Esophagus muscularis mucosa (tissue), 4 donors: ENCODE results near the genes RNF183 and COL27A1.

DNA sequence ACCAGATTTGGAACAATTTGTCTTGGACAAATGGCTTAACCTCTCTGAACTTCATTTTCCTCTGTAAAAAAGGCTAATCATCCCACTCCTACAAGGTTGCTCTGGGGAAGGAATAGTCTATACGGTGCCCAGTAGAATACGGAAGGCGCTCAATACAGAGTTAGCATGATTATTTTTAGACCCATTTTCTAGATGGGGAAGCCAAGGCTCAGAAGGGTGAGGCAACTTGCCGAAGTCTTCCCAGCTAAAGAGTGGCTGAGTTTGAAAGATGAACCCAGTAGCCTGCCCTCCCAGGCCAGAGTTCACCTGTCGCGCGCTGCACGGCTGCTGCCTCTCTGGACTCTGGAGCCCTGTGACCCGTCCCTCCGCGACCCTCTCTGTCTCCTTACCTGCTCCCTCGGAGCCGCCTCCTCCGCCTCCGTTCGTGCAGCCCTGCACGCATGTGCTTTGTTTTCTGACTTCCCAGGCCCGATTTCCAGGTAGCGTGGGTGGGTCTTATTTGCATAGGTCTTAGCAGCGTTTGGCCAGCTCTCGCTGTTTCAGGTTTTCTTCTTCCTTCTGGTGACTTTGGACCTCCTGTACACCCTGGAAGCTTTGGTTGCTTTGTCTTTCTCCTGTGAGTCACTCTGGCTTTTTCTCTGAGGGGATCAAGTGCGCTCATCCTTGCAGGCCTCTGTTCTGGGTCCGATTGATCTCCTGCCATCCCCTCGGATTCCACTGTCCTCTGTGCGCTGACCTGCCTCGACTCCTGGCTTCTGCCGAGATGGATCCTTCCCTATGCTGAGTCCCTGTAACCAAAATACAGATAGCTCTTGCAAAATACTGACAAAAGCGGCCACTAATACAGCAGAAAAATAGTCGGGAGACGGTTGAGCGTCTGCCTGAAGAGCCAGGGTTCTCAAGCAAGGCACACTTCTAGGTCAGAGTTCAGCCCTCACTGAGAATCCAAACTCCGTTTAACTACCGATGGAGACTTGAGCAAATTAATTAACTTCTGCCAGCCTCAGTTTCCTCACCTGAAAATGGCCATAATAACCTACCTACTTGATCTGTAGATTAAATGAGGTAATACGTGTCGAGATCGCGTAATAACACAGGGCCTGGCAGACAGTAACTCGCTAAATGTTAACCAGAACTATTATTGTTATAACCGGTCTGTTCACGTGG, at the start of gene RNF183:
Gene RNF183, minus strand, starts transcription at position 710 of the 1,167 bp plus-strand sequence.
- PRO-cap, result no peak
- RAMPAGE, long total RNA, 4 experiments, result no peak in any of the 4 experiments

- PRO-cap, result no peak
- RAMPAGE, long total RNA, 4 experiments, result no peak in any of the 4 experiments
Observed at GRCh38 chr9:113350716-113351288, 1.5 kb downstream of the BSPRY start.

DNA sequence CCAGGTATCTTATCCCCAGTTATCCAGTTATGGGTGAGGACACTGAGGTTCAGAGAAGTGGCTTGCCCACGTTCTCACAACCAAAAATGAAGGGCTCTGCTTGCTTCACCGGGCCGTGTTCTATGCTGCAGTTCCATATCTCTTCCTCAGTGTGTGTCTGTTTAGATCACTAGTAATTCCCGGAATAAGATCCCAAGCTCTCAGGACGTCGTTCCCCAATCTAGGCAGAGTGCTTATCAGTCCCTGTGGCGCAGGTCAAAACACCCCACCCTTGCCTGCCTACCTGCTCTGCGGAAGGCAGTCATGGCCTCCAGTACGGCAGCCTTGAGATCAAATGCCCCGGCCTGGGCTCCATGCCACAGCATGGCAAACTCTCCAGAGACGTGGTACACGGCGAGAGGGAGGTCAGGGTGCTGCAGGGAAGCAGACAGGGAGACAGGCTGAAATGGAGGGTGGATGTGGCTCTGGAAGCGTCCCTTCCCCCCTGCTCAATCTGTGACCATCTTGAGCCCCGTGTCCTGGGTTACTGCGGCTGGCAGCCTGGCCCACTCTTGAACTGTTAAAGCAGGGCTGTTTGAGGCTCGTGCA, 12.0 kb upstream of the HDHD3 start:
- PRO-cap, result no peak
- RAMPAGE, long total RNA, 4 experiments, result no peak in any of the 4 experiments

DNA sequence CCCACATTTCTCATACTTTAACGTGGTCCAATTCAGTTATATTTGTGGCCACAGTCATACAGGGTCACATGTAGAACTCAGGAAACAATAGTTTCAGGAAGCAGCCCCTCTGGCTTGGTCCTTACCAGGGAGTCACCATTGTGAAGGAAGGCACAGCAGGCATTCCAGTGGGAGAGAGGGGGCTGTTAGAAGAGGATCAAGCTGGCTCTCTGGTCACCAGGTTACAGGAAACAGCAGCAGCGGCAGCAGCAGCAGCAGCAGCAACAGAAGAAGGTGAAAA, 14.5 kb downstream of the C9orf43 start:
- PRO-cap, result no peak
- RAMPAGE, long total RNA, 4 experiments, result no peak in any of the 4 experiments

GRCh38 chr9:113518111-113518544, 54.6 kb downstream of the RGS3 start:
- PRO-cap, result no peak
- RAMPAGE, long total RNA, 4 experiments, result no peak in any of the 4 experiments

DNA sequence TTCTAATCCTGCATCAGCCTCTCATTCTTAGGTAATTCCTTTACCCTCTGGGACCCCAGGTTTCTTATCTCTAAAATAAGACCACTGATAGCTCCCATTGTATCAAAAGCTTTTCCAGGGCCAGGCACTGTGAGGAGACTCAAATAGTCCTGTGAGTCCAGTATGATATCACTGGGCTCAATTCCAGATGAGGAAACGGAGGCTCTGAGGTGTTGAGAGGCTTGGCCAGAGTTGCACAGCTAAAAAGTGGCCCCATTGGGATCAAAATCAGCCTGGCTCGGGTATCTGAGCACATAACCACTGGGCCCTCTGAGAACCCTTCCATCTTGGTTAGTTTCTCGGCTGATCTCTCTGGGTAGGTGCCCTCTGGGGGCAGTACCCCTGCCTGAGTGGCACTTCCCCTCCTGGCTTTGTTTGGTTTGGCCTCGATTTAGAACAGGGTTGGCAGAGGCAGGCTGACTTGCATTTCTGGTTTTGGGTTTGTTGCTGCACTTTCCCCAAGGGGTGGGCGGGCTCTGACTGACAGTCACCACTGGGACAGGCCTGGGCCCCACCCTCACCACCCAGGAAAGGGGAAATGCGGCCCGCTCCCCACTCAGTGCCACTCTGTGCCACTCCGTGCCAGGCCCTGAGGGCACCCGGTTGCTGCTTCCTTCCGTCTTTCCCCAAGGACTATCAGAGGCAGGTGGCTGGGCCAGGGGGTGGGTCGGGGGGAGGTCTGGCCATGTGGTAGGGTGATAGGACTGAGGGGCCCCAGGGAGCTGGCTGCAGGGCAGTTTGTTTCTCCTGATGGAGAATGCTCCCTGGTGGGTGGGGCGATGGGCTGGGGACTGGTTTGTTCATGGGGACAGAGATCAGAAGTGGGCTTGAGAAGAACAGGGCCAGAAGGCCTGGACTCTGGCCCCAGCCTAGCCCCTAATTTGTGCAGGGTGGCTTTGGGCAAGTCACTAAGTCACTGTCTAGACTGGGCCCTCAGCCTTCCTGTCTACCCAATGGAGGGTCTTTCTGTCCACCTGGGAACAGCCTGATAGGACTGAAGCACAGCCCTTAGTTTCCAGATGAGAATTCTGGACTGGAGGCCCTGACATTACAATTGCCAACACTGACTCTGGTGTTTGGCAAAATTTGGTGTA, 117.2 kb downstream of the RGS3 start:
- PRO-cap, result bidirectional peak, plus-strand start at position 614 of the sequence, minus-strand start at position 350 of the sequence
- RAMPAGE, long total RNA, 4 experiments, result start-site peak on the plus strand in 2 of 4 experiments, centred at positions 585 to 589 of the sequence, 14 to 45 reads per replicate

GRCh38 chr9:113583216-113583611, 119.7 kb downstream of the RGS3 start:
- PRO-cap, result no peak
- RAMPAGE, long total RNA, 4 experiments, result no peak in any of the 4 experiments

DNA sequence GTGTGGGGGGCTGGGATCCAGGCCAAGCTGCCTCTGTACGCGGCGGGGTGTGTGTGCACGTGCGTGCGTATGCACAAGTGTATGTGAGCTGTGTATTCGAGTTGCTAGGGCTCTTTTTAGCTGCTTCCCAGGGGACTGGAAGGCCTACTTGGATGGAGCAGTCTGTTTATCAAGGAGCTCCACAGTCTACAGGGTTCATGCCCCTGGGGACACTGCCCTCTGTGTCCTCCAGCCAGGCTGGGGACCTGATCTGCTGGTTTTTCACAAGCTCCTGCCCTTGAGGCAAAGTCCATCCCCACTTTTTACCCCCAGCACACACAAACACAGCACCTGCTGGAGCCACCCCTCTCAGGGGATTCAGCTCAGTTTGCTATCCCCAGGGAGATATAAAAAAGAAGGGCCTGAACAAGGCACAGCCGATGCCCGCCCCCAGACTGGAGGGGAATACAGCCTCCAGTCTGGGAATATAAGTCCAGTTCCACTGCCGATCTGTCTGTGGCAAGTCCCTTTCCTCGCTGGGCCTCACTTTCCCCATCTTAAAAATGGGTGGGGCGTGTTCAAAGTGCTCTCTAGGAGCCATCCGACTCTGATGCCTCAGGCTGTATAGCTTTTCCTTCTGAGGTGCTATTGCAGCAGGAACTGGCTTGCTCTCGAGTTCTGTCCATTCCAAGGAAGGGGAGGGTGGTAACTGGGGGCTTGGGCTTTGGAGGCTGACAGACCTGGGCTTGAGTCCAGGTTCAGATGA, 139.2 kb downstream of the RGS3 start:
- PRO-cap, result no peak
- RAMPAGE, long total RNA, 4 experiments, result no peak in any of the 4 experiments

GRCh38 chr9:113654541-113655174, 191.1 kb downstream of the RGS3 start:
- PRO-cap, result no peak
- RAMPAGE, long total RNA, 4 experiments, result no peak in any of the 4 experiments

- PRO-cap, result no peak
- RAMPAGE, long total RNA, 4 experiments, result no peak in any of the 4 experiments
Observed at GRCh38 chr9:114076329-114076840, 1.7 kb downstream of the AMBP start.

- PRO-cap, result no peak
- RAMPAGE, long total RNA, 4 experiments, result no peak in any of the 4 experiments
Observed at GRCh38 chr9:114155277-114155854, at the start of gene COL27A1. COL27A1 (plus strand) TSS chr9:114155537.

GRCh38 chr9:114156321-114157414, 1.3 kb downstream of the COL27A1 start:
- PRO-cap, result no peak
- RAMPAGE, long total RNA, 4 experiments, result no peak in any of the 4 experiments

DNA sequence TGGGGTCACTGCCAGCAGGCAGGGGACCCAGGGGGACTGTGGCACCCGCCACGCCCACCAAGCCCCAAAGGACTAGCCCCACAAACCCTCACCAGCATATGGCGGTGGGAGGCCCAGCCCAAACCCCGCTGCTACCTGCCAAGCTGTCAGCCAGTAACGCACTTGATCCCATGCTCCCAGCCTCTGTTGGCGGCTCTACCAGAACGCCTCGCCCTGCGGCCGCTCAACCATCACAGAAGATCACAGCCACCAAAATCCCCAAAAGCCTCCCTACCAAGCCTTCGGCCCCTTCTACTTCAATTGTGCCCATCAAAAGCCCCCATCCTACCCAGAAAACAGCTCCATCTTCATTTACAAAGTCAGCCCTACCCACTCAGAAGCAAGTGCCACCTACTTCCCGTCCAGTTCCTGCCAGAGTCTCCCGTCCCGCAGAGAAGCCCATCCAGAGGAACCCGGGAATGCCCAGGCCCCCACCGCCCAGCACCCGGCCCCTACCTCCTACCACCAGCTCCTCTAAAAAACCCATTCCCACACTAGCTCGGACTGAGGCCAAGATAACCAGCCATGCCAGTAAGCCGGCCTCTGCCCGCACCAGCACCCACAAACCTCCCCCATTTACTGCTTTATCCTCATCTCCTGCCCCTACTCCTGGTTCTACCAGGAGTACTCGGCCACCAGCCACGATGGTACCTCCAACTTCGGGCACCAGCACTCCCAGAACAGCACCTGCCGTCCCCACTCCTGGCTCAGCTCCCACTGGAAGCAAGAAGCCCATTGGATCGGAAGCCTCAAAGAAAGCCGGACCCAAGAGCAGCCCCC, 13.3 kb downstream of the COL27A1 start:
- PRO-cap, result no peak
- RAMPAGE, long total RNA, 4 experiments, result no peak in any of the 4 experiments

- PRO-cap, result no peak
- RAMPAGE, long total RNA, 4 experiments, result no peak in any of the 4 experiments
Observed at GRCh38 chr9:114177594-114178129, 22.3 kb downstream of the COL27A1 start.

GRCh38 chr9:114328165-114328769, 1.4 kb upstream of the ORM2 start:
- PRO-cap, result no peak
- RAMPAGE, long total RNA, 4 experiments, result no peak in any of the 4 experiments

GRCh38 chr9:114332546-114332886, 2.8 kb downstream of the ORM2 start:
- PRO-cap, result no peak
- RAMPAGE, long total RNA, 4 experiments, result no peak in any of the 4 experiments

DNA sequence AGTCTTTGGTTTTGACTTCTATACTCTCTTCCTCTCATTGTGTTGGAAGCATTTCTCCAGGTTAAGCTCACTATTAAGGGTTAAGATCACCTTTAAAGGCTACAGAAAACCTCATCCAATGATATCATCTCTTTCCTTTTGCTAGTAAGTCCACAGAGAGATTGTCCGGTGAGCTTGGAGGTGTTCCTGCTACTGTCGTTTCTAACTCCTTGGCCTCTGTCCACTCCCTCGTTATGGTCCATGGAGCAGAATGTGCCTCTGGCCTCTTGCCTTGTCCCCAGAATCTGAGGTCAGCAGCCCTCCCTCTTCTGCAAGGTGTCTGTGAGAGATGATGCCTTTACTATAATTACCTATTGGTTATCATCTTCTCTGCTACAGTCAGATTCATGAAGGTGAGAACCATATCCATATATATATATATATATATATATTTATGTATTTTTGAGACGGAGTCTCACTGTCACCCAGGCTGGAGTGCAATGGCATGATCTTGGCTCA, 15.0 kb downstream of the ORM2 start:
- PRO-cap, result no peak
- RAMPAGE, long total RNA, 4 experiments, result no peak in any of the 4 experiments

- PRO-cap, result no peak
- RAMPAGE, long total RNA, 4 experiments, result no peak in any of the 4 experiments
Observed at GRCh38 chr9:114363883-114364712, 23.7 kb downstream of the AKNA start.

DNA sequence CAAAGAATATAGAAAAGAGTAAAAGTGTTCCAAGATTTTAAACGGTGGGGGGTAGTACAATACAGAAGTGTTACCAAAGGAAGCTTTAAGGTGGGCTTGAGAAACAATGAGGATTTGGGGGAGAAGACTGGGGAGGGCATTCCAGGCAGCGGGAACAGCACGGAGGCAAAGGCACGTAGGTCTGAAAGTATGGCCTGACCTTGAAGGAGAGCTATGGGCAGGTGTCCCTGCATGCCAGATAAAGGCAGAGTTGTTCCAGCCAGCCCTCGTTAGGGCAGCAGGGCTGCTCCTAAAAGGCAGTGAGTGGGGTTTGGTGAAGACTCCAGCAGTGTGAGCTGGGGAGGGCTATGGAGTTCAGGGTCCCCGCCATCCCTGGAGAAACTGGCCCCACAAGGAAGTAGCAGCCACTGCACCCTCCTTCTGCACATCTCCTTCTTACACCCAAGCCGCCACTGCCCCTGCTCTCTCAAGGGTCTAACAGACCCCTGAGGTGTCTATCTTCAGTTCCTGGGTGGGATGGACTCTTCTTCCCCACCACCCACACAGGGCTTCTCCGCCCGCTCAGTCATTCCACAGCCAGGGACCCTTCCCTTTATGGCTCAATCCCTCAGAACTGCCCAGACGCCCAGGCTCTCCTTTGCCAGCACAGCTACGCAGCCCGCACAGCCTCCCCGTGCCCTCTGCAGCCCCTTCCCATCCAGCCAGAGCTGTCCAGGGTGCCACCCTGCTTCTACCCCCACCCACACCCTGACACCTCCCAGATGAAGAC, 1.4 kb downstream of the AKNA start:
- PRO-cap, result no peak
- RAMPAGE, long total RNA, 4 experiments, result no peak in any of the 4 experiments

GRCh38 chr9:114606851-114607199, 4.3 kb upstream of the TMEM268 start:
- PRO-cap, result no peak
- RAMPAGE, long total RNA, 4 experiments, result no peak in any of the 4 experiments